H4 (cell line): Measurements from ENCODE around the genes TMEM232 and STARD4.

GRCh38 chr5:109411425-109412176 is 1.8 kb upstream of the PJA2 start:
- RAMPAGE, long total RNA, result no peak

DNA sequence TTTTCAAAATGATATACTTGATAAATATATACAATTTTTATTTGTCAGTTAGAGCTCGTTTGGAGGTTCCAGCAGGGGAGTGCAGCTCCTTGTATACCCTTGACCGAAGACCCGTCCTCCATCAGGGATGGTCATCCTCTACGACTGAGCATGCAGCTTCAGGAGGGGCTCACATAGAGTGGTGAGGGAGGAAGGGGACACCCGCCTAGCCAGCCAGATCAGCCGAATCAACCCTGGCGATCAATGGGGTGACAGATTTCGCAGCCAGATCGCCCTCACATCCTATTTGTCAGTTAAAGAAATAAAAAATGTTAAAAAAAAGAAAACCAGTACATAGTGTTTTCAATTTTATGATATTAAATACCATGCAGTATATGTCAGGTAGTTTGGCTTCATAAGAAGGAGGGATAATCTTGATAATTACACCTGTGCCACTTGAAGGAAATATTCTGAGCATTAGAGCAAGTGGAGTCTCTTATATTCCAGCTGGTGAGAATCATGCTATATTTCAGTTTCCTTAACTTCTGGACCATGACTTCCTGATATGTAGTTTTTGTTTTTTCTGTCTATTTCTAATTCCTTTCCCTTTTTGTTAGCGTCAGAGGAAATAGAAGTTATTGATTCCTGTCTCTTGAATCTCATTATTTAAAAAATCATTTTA is 10.0 kb downstream of the MAN2A1 start:
- RAMPAGE, long total RNA, result no peak

GRCh38 chr5:109796927-109797819 is 107.4 kb downstream of the MAN2A1 start:
- RAMPAGE, long total RNA, result no peak

DNA sequence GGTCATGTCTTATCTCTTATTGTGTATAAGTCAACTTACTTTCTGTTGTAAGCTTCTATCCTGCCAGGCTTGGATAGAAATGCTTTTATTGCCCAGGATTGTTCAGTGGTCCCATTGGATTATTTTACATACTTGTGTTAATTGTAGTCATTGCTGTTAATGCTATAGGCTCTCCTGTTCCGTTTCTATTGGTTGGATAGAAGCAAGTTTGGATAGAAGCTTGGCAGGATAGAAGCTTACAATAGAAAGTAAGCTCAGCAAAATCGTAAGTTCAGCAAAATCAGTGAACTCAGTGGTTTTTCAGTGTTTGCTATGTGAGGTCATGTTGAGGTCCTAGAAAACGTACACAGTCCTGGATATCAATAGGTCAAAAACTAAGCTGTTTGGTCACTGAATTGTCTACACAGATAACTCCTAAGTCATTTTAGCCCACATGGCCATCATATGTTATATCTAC is 299.3 kb downstream of the MAN2A1 start:
- RAMPAGE, long total RNA, result no peak

GRCh38 chr5:110726243-110726929 is at the start of gene TMEM232:
TMEM232 (minus strand) TSS chr5:110726671.
- RAMPAGE, long total RNA, result no peak

- RAMPAGE, long total RNA, result no peak
These were observed 4.0 kb upstream of the SLC25A46 start for GRCh38 chr5:110734839-110735184.

- RAMPAGE, long total RNA, result no peak
These were observed 347 bp upstream of the SLC25A46 start for GRCh38 chr5:110738523-110738796.

- RAMPAGE, long total RNA, result no peak
These were observed 28.9 kb downstream of the CAMK4 start for GRCh38 chr5:111252887-111253630.

DNA sequence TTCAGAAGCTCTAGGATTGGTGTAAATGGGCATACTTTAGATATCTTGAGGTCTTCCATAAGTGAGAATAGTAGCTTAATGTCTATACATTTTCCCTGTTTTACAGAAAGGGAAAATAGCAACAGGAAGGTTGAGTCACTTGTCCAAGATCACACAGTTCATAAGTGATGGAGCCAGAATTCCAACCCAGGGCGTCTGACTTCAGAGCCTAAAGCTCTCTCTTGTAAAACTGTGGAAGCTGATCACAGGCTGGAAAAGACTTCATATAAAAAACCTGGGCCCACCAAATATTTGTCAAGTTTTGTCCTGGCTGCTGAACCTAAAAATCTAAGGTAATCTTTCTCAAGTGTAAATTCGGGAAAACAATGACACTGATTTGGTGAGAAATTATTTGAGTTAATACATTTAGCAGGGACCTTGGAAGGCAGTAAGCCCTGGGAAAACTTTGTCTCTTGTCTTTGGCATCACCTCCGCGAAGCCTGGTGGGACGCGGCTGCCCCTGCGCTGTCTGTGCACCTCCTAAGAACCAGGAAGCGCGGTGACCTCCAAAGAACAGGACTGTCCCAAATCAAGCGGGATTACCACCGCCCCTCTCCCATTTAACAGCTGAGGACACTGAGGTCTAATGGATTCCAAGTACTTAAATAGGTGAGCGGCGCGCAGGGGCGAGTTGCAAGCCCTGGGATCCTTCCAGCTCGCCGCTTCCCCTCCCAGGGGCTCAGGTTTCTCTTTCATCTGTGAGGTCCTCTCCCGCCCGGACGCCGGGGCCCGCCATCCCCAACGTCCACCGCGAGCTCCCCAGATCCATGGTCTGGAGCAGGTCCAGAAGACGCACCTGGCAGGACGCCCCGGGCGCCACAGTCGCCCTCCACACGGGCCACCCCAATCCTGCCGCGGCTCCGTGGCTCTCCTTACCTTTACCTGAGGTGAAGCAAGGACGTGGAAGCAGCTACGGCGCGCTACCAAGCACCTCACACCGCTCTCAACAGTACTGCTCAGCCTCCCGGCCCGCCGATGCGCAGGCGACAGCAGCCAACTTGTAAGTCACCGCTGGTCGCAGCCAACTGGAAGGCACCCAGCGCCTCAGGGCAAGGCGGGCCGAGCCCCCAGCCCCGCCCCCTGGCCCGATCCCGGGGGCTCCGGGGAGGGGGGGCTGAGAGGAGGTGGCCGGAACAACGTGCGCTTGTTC is at the start of gene STARD4:
STARD4 (minus strand) TSS at position 1,066 of the 1,189 bp plus-strand sequence.
- RAMPAGE, long total RNA, result start-site peak on the minus strand centred at position 1,015 of the sequence, 63 bp wide, 88 reads

DNA sequence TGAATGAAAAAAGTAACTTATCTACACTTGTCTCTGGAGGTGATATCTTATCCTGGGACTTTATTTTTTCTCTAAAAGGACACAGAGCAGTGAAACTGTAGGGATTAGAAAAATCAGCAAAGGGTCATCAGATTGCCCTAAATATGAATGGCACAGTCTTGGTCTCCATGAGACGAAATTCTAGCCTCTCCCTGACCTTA is 120.2 kb upstream of the STARD4 start:
- RAMPAGE, long total RNA, result no peak

DNA sequence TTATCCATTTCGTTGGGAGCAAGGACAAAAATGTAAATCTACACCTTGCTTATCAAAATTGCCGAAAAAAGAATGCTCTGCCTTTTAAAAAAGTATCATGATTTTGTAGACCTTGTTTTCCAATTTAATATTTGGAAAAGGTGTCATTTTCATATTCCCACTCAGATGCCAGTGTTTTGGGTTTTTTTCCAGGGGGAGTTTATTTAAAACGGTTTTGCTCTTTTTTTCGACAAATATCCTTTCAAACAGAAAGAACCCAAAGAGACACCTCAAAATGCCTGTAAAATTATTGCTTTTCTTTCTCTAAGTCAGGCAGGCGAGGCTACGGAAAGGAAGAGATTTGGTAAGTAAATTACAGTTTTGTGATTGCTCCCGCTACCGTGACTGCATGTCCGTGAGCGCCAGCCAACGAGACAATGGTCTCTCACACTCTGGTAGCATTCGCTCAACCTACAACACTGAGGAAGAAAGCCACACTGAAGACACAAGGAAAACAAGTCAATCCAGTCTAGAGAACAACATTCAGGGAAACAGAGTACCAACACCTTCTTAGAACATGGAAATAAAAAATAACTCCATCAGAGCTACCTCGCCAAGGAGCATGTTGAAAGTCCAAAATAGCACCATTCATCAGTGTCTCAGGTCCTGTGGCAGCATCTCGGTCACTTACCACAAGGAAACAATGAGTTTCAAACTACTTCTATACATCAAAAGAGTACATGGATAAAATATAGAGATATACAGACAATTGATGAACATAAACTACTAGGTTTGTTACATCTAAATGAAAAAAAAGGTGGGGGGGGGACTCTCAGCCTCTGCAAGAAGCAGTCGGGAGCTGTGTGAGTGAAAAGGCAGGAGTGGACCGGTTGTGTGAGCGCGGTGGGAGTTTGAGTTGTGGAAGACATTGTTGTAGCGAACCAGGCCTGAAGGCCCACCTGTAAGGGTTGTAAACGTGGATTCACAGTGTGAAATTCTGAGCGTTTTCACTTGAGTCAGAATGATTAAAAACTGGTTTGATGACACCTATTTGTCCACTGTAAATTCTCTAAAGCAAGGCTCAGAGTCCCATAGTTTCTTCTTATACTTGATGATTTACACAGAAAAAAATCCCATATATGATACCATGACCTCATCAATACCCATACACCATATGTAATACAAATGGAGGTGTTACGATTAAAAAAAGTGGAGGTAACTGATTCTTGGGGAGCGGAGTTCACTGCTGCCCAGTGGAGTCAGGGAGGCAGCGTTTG is 26.8 kb downstream of the NREP start:
- RAMPAGE, long total RNA, result no peak

GRCh38 chr5:111771923-111772365 is 14.9 kb upstream of the NREP start:
- RAMPAGE, long total RNA, result no peak

DNA sequence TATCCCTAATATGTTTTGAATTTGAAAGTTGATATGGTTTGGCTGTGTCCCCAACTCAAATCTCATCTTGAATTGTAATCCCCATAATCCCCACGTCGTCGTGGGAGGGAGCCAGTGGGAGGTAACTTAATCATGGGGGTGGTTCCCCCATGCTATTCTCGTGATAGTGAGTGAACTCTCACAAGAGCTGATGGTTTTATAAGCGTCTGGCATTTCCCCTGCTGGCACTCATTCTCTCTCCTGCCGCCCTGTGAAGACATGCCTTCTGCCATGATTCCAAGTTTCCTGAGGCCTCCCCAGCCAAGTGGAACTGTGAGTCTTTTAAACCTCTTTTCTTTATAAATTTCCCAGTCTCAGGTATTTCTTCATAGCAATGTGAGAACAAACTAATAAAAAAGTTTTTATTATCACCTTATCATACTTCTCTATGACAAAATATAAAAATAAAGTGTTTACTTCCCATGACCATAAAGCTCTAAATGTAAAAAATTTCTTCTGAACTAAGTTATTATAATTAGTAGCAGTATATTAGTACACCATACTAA is 199.9 kb downstream of the EPB41L4A start:
- RAMPAGE, long total RNA, result no peak

DNA sequence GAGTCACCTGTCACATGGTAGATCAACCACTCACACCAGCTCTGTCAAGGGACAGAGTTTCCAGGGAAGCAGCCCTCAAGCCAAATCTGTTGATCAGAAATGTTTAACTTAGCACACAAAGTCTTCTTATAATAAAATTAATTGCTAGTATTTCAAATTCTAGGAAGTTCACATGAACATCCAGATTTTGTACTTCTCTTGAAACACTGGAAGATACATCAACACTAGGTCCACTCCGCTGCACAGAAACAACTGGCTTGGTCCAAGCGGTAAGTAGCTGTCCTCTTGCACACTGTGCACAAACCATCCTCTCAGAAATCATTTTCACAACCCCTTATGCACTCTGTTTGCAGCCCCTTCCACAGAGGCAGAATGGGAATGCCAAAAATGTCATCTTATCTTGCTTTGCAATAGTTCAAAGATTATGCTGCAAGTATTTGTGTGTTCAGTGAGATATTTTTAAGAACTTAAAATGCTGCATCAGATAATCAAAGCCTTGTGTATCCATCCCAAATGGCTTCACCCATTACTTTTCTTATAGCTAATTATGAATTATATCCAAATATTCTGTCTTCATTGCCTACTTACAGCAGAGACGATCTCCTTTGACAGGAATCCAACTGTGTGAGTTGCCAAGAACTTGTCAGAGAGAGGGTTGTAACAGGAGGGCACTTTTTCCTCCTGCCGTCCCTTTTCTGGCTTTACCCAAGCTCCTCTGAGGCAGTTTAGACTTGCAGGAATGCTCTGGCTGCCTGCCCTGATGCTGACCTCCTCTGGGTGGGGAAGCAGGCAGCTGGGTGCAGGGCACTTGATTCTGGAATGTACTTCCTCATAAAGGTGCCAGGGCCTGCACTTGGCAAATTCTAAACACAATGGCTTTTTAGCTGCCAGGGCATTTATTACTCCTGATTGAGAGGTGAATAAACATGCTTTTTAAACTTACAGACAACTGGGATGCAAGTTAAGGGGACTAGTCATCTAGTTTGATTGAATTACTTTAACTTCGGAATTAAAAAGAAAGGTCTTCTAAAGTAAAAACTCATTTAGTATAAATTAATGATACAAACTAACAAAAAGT is 190.7 kb downstream of the EPB41L4A start:
- RAMPAGE, long total RNA, result no peak

GRCh38 chr5:112390226-112390775 is 28.8 kb downstream of the EPB41L4A start:
- RAMPAGE, long total RNA, result no peak

- RAMPAGE, long total RNA, result no peak
These were observed 1.2 kb downstream of the EPB41L4A start for GRCh38 chr5:112417866-112418384.

- RAMPAGE, long total RNA, result no peak
These were observed 573 bp upstream of the EPB41L4A start for GRCh38 chr5:112419360-112420340.

GRCh38 chr5:112479610-112479935 is 60.5 kb upstream of the EPB41L4A start:
- RAMPAGE, long total RNA, result no peak

GRCh38 chr5:112861914-112862428 is 884 bp downstream of the SRP19 start:
- RAMPAGE, long total RNA, result no peak

- RAMPAGE, long total RNA, result no peak
These were observed 54.5 kb downstream of the DCP2 start for GRCh38 chr5:113030960-113031536.